Temporal lobe (tissue), 2 donors: ENCODE measurements around a stretch of chr5.

- RAMPAGE, long total RNA = no peak
Measured at GRCh38 chr5:179868797-179870011, 10.6 kb upstream of the MRNIP start.

GRCh38 chr5:179962873-179963548 lies 55.3 kb upstream of the TBC1D9B start:
- RAMPAGE, long total RNA = no peak

DNA sequence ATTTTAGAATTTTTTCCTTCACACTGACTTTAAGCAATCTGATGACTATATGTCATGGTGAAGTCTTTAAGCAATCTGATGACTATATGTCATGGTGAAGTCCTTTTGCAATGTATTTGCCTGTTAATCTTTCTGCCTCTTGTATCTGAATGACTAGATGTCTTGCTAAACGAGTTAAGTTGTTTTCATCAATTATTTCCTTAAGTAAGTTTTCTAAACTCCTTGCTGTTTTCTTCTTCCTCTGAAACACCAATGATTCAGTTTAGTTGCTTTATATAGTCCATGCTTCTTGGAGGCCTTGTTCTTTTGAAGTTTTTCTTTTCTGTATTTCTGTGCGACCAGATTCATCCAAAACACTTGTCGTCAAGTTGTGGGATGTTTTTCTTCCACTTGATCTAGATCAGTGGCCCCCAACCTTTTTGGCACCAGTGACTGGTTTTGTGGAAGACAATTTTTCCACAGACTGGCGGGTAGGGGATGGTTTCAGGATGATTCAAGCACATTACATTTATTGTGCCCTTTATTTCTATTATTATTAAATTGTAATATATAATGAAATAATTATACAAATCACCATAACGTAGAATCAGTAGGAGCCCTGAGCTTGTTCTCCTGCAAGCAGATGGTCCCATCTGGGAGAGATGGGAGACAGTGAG lies 80.2 kb downstream of the RNF130 start:
- RAMPAGE, long total RNA = no peak

DNA sequence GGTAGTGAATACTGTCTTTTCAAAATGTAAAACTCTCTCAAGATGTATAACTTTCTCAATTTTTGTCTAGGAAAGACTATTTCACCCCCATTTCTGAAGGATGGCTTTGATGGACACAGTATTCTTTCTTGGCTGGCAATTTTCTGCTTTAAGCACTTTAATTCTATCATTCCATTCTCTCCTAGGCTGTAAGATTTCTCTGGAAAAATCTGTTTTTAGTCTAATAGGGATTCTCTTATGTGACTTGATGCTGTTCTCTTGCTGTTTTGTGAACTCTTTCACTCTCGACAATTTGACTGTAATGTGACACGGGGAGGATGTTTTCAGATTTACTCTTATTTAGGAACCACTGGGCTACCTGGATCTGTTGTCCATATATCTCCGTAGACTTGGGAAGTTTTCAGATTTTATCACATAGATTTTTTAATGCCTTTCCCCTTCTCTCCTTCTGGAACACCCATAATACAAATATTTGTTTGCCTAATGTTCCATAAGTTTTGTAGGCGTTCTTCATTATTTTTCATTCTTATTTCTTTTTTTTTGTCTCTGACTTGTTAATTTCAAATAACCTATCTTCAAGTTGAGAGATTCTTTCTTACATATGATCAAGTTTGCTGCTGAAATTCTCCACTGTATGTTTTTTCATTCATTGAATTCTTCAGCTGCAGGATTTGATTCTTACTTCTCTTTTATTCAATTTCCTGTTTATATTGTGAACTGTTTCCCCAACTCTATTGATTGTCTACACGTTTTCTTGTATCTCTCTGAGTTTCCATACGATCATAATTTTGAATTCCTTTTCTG lies 71.3 kb downstream of the RNF130 start:
- RAMPAGE, long total RNA = no peak

DNA sequence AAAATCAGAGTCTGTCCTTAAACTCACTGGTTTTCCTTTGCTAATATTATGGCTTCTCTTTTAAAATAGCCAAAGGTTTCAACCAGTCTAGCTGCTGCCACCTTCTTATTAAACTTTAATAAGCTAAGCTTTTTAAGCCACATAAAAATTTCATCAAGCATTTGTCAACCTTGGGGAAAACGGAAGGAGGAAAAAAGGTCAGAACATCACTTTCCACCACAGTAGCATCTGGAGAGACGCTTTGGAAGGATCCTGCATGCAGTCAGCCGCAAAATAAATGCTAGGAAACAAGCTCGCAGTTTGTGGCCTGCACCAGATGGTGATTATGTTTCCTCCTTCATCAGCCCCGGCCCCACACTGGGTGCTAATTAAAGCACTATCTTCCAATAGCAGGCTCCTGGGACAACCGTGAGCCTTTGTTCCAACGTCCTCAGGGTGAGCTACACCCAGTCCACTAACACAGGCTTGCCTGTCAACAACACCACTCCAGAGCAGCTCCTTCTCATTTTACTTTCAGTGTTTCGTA lies 64.1 kb downstream of the RNF130 start:
- RAMPAGE, long total RNA = no peak

GRCh38 chr5:180242457-180243430 lies 33.7 kb upstream of the RASGEF1C start:
- RAMPAGE, long total RNA = no peak

DNA sequence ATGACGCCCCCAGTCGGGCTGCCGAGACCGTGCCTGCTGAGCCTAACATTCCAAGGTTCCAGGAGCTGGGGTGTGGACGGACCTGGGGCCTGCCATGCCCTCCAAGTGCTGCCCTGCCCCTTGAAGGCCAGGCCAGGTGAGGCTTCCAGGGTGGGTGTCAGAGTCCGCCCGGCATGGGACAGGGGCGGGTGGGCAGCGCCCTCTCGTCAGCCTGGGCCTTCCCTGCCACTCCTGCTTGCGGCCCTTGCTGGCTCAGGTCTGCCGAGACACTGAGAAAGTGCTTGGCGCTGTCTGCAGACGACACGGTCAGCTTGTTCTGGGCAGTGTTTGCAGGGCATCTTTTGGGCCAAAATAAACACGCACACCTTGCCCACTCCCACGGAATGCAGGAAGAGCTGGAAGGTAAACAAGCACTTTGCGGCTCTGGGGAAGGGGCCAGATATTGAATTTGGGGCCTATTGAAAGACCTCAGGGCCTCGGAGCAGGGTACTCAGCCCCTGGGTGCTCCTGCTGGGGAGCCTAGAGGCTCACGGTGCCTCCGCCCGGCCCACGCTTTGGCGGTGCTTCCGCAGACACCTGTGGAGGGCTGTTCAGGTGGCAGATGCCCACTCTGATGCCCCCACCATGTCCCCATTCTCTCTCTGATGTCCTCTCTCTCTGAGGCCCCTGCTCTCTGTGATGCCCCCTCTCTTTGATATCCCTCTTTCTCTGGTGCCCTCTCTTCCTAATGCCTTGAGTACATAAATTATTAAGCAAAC lies 4.3 kb upstream of the SCGB3A1 start:
- RAMPAGE, long total RNA = no peak

GRCh38 chr5:180804329-180804871 lies 1.8 kb upstream of the MGAT1 start:
- RAMPAGE, long total RNA = no peak

GRCh38 chr5:180869576-180870189 lies 8.6 kb upstream of the ZFP62 start:
- RAMPAGE, long total RNA = no peak

GRCh38 chr5:180900090-180900507 lies 1.1 kb downstream of the BTNL8 start:
- RAMPAGE, long total RNA = no peak

- RAMPAGE, long total RNA = no peak
Measured at GRCh38 chr5:181044720-181045926, 5.1 kb downstream of the BTNL9 start.

DNA sequence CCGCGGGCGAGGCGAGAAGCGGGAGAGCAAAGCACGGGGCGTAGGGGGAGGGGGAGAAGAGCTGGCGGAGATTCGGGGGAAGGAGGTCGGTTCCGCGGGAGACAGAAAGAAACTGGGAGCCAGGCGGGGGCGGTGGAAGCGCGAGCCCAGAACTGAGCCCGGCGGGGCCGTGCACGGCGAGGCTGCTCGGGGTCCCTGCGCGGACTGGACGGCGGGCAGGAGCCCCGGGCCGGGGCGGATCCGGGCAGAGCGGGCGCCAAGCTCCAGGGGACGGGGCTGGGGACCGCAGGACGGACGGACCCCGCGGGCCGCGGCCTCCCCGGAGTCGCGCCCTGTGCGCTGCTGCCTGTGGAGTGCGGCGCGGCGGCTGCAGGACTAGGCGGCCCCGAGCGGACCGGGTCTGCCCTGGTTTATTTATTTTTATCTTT lies 29.8 kb downstream of the OR2V1 start:
- RAMPAGE, long total RNA = no peak

DNA sequence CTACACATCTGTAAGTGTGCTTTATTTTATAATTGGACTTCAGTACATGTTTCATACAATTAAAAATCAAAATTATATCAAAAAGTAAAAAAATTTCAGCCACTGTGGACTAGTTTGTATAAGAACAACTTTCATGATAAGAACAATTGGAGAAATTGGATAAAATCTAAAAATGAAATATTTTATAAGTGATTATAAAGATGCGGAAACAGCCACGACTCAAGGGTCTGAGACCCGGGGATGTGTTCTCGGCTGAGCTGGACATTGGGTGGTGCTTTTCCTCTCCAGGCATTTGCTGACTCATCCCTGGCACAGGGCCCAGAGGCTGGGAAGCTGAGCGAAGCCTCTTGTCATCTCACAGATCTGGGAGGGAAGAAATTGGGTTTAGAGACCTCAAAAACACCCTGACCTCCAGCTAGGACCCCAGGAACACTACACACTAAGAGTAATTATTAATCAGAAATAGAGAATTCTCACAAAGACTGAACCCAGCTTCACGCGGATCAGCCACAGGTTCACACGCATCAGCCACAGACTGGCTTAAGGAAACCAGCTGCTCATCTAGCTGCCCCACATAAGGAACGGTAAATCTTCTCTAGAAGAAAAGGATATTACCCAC lies 2.7 kb upstream of the OR2V1 start:
- RAMPAGE, long total RNA = no peak

GRCh38 chr5:181191684-181192287 lies 13.2 kb downstream of the TRIM7 start:
- RAMPAGE, long total RNA = no peak

GRCh38 chr5:181203037-181203793 lies 1.8 kb downstream of the TRIM7 start:
- RAMPAGE, long total RNA = no peak

DNA sequence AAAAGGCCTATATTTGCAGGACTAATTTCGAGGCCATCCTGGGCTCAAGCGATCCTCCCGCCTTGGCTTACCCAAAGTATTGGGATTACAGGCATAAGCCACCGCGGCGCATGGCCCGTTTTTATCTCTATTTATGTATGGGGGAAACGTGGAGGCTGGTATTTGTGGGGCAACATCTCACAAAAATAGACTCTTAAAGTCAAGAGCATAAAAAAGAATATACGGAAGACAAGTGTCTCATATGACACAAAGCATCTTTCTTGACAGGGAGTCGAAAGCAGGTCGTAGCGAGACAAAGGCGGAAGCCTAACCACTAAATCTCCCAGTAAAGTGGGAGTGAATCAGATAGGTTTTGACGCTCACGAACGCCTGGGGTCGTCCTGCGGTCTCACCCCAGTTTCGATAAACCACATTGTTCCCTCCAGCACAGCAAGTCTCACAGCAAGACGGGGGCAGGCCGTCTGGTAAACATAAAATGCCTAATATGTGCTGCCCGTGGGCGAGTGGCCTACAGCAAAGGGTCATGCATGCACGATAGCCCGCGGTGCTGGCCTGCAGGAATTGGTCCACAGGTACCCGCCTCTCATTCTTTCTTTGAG lies 1.8 kb upstream of the TRIM41 start:
- RAMPAGE, long total RNA = no peak

DNA sequence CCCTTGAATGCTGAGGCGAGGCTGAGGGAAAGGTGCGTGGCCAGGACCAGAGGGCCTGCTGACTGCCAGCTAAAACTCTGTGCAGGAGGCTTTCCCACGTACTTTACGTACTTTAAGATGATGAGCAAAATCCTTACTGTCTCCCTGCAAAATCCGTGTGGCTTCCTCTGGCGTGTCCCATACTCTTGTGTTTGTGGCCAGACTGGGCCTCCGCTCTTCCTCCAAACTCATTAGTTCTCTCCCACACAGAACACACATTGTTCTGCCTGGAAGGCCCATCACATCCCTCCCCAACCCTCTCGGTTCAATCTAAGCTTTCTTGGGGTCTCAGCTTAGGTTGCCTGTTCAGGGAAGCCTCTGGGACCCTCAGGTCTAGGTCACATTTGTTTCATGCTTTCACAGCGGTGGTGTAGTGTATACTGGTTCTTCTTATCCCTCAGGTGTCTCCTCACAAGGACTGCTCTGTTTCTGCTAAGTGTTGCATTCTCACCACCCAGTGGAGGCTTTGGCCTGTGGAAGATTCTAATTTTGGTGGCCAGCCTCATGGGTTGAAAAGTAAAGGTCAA lies 4.3 kb upstream of the RACK1 start:
- RAMPAGE, long total RNA = no peak

DNA sequence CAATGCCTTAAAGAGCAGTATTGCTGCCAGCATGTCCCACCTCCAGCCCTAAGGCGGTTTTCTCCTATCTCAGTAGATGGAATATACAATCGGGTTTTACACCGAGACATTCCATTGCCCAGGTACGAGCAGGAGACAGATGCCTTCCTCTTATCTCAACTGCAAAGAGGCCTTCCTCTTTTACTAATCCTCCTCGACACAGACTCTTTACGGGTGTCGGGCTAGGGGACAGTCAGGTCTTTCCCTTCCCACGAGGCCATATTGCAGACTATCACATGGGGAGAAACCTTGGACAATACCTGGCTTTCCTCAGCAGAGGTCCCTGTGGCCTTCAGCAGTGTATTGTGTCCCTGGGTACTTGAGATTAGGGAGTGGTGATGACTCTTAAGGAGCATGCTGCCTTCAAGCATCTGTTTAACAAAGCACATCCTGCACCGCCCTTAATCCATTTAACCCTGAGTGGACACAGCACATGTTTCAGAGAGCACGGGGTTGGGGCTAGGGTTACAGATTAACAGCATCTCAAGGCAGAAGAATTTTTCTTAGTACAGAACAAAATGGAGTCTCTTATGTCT lies 6.3 kb upstream of the TRIM52 start:
- RAMPAGE, long total RNA = no peak